Ileum (tissue), 1 donor: ENCODE data around the genes MMP17 and EP400.

DNA sequence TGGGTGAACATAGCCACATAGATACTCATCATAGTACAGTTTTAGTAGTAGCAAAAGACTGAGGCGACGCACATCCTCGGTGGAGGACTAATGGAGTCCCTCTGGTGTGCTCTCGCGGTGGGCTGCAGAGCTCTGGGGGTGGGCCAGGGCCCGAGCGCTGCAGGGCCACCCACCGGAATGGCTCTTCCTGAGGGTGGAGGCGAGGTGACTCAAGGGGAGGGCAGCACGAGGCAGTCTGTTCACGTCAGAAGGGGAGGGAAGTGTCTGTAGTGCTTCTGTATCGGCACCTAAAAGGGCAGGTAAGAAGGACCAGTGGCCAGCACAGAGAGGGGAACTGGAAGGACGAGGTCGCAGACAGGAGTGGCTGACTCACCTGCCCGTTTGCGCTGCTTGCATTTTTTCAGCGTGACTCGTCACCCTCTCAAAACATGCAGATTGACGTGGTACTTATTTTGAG is 26.1 kb downstream of the SFSWAP start:
- PRO-cap = no peak

GRCh38 chr12:131793006-131793423 is 35.2 kb upstream of the MMP17 start:
- PRO-cap = no peak

- PRO-cap = unidirectional peak, plus-strand start at chr12:131828393
Observed at GRCh38 chr12:131827947-131828484, at the start of gene MMP17. Gene MMP17, plus strand, starts transcription at chr12:131828393.

DNA sequence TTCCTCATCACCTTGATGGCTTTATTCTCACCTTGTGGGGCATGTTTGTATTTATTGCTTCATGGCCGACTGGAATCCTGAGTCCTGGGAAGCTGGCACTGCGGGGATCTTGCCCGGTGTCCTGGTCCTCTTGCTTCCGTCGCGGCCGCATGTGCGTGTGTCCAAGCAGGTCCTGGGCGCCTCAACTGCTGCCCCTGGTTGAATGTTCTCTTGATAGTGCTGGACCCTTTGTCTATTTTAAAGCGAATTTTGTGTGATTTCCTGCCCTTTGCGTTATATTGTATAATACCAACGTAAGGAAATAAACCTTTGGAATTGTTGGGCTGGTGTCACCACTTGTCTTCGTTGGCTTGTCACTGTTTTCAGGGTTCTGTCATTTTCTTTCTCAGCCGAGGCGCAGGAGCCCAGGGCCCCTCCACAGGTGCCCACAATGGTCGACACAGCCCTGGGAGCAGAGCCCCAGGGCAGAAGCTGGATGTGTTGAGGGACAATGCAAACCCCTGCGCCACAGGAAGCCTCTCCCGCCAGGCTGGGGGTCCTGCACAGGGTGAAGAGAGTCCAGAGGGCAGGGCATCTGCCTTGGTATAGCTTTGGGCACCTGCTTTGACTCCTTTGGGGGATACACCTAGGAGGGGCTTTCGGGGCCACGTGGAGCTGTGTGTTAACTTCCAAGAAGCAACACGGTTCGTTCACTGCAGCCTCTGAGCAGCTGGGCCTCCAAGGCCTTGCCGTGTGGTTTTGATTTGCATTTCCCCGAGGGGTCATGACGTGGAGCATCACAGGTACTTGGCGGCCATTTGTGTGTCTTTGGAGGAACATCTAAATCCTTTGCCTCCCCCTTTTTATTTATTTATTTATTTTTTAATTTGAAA is 6.0 kb upstream of the PUS1 start:
- PRO-cap = no peak

DNA sequence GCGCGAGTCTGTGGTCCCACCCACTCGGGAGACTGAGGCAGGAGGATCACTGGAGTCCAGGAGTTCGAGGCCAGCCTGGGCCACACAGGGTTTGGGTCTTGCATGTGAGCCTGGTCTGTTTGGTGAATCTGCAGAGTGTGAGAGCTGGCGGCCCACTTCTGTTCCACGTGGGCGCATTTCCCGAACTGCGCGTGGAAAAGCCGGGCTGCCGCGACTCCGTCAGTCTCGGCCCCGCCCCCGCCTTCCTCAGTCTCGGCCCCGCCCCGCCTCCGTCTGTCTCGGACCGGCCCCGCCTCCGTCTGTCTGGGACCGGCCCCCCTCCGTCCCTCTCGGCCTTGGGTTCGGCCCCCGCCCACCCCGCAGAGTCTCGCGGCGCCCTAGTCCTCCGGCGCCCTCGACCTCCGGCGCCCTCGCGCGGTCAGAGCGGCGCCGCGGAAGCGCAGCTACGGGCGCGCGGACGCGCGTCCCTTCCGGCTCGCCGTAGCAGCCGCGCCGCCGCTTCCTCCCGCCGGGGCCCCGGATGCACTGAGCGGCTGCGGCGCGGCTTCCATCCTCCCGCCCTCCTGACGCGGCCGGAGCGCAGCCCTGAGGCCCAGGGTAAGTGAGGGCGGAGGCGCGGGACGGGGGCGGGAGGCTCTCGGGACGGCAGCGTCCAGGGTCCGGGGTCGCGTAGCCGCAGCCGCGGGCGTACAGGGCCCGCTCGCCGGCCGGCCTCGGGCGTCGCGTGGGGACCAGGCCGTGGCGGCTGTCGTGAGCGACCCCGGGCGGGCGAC is at the start of gene EP400:
TSS of gene EP400 (plus strand) at position 503 of the 773 bp plus-strand sequence.
- PRO-cap = bidirectional peak, plus-strand start at position 616 of the sequence, minus-strand start at position 244 of the sequence

GRCh38 chr12:132029552-132030444 is 80.1 kb downstream of the EP400 start:
- PRO-cap = no peak

DNA sequence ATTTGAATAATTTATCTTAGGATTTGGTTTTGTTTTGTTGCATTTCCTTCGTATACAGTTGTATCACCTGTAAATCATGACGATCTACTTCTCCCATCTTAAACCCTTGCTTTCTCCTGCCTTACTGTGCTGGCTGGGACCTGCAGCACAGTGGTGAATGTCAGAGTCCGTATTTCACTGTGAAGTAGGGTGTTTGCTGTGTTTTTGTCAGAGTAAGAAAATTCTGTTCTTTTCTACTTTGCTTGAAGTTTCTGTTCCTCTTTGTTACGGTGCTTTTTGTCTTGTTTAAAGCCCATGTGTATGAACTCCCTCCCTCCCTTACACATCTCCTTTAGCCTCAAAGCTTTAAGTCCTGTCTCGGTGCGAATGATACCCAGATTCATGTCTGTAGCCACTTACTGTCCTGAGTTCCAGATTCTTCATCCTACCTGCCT is 73.2 kb downstream of the DDX51 start:
- PRO-cap = no peak

DNA sequence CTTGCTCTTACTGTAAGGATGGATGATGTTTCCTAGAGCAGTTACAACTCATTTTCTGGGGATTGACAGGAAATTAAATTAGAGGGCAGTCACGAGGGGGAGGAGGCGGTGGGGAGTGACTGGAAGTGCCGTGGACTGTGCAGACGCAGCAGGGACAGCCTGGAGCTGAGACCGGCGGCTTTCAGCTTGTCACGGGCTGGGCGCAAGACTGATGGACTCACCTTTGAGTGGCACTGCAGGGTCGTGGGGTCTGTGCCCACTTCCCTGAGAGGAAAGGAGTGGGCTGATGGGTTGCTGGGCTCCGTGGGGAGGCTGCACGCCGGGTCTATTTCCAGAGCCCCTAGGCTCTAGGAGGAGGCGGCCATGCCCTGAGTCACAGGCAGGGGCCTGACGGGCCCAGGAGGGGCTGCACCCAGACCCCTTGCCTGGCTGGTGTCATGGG is 32.9 kb downstream of the NOC4L start:
- PRO-cap = no peak

DNA sequence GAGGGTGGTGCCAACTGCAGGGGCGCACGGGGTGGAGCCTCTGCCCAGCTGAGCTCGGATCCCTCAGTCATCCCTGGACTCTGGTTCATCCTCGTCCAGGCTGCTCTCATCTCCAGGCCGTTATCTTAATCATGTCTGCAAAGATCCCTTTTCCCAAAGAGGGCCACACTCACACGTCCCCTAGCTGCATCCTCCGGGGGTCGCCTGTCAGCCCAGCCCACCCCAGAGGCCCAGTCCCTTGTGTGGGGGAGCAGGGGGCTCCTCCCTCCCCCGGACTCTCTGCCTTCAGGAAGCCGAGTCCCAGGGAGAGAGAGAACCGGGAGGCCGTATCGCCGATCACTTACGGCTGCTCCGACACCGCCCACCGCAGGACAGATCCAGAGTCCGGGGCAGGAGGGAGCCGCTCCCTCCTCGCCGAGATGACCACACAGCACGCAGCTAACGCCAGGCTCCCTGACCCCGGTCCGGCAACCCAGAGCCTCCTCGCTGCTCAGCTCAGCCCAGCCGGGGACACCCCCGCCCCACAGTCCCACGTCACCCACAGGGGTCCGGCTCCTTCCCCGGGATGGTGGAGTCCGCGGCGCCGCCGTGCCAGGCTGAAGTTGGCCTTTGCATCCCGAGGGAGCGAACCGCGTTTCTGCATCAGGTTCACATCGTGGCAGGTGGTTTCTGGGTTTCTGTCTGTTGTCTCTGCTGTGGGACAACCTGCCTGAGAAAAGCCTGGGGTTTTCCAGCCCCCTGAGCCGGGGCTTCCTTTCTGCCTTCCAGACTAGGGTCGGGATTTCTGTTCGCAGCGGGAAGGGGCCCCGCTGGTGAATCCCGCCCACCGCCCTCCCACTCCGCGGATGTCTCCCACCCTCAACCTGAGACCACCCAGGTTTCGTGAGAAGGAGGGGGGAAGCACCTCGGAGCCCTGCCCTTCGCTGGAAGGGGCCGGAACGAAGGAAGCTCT is 61.0 kb downstream of the NOC4L start:
- PRO-cap = no peak

- PRO-cap = no peak
Observed at GRCh38 chr12:132222410-132222906, 78.2 kb downstream of the NOC4L start.

DNA sequence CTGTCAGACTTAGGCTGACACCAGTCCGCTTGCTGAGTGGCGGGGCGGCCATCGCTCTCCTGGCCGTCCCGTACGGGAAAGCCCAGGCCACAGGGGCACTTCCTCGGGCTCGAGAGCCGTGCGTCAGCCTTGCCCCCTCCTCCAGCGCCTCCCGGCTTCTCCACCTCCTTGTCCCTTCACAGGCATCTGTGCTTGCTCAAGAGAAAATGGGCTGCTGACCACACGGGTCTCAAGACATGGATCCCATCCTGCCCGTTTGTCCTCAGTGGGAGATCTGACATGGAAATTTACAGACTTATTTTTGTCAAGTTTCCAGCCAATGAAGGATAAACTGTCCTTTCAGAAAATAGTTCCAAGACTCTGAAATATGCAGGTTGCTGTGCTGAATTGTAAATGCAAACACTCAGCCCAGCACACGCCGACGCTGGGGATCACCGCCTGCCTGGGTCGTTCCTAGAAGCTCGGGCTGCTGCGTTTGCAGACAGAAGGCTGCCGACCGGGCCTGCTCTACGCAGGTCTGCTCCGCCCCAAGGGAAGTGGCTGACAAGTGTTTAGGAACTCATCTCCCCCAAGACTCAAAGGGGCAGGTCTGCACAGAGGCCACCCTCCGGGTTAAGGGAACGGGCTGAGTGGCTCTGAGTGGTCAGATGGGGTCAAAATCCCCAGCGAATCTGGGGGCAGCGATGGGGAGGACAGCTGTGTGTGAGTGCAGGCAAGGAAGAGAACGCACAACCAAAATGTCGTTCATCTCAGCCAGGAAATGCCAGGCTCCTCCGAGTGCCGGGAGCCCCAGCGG is 6.3 kb downstream of the GALNT9 start:
- PRO-cap = no peak

DNA sequence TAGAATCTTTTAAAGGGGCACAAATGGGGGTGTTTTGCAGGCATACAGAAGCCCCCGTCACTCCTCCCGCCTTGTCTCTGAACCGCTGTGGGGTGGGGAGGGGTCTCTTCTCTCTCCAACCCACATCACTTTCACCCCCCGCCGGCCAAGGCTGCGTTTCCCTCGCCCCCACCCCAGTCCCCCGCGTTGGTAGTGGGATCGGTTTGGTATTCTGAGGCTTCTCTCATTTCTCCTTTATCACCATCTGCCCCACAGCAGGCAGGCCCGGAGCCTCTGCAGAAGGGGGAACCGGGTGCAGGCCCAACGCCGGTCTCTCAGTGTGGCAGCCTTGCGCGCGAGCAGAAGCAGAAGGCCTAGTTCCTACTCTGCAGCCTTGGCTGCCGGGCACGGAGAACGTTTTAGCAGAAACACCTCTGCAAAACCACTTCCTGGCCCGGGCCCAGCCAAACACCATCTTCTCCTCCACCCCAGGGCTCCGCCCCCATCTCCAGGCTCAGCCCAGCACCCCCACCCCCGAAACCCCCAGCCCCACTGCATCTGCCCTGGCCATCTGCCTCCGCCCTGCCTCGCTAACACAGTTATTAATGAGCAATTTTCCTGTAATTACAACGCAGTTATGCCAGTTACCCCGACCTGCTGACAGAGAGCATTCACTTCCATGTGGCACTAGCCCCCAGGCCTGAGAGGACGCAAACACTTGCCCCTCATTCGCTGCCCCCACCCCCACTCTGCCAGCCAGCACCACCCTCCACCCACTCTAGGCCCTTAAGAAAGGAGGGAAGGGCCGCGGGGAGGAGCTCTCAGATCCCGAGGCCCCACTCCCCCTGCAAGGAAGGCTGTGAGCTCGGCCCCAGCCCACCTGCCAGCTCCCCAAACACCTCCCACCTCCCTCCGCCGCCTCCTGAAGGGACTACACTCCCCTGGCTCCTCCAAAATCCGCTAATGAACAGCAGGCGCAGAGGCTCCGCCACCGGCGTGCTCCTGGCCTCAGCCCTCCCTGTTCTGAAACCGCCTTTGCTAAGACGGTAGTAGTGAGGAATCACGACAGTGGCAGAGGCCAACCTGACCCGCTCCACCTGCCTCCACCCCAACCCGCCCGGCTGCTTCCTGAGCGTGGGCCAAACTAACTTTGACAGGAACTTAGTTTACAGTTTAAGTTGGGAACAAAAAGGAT is 44.8 kb upstream of the FBRSL1 start:
- PRO-cap = no peak

- PRO-cap = no peak
Observed at GRCh38 chr12:132451150-132451646, 38.8 kb upstream of the FBRSL1 start.

GRCh38 chr12:132470828-132471447 is 19.0 kb upstream of the FBRSL1 start:
- PRO-cap = no peak

- PRO-cap = no peak
Observed at GRCh38 chr12:132511046-132511297, 21.0 kb downstream of the FBRSL1 start.

DNA sequence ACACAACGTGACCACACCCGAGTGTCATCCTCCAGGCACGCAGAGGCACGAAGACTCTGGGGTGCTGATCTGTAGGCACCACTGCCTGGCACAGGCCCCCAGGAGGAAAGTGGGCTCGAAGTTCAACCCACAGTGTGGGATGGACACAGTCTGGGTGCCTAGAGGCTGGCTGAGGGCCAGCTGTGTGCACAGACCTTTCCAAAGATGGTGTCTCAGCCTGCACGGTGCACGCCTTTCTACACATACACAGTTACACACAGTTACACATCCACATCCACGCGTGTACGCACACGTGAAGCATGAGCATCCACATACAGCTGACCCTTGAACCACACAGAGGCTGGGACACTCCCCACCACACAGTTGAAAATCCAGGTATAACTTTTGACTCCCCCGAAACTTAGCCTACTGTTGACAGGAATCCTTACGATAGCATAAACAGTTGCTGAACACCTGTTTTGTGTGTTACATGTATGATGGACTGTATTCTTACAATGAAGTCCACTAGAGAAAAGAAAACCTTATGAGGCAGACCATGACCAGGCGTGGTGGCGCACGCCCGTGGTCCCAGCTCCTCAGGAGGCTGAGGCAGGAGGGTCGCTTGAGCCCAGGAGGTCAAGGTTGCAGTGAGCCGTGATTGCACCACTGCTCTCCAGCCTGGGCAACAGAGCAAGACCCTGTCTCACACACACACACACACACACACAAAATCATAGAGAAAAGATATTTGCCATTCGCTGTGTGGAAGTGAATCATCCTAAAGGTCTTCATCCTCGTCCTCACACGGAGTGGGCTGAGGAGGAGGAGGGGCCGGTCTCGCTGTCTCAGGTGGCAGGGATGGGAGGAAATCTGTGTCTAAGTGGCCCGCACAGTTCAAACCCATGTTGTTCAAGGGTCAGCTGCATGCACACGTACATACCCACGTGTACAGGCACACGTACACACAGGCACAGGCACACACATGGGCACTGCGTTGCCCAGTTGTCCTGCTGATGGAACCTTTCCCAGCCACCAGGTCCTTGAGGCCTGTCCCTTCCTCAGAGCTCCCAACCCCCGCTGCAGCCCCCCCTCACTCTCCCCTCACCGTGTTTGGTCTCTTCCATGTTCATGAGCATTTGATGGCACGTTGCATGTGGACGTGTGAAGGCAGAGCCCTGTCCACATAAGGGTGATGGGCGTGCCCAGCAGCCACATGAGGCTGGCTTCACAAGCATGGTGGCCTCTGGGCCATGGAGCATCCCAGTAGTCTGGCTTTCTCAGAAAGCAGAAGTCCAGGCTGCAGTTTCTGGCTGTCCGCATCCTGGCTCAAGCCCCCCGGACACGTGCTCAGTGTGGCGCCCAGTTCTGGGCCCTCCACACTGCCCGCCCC is 32.2 kb downstream of the LRCOL1 start:
- PRO-cap = unidirectional peak, plus-strand start at position 207 of the sequence

DNA sequence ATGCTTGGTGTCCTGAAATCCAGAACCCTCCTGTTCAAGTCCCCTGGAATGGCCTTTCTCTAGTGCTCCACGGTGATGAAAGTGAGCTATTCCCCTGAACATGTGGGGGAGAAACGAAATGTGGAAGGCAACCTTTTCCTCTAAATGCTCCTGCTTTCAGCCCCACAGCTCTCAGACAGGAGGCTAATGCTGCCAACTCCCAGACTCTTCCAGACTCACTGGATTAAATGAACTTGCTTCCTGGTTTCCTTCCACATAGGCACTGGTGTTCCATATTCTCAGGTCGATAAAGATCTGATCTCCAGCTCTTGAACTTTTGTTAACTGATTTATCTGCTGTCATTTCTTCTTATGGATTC is 2.4 kb upstream of the PGAM5 start:
- PRO-cap = no peak

GRCh38 chr12:132782180-132782587 is 20.6 kb upstream of the ANKLE2 start:
- PRO-cap = no peak

- PRO-cap = no peak
Observed at GRCh38 chr12:132796449-132796926, 32.2 kb downstream of the GOLGA3 start.

DNA sequence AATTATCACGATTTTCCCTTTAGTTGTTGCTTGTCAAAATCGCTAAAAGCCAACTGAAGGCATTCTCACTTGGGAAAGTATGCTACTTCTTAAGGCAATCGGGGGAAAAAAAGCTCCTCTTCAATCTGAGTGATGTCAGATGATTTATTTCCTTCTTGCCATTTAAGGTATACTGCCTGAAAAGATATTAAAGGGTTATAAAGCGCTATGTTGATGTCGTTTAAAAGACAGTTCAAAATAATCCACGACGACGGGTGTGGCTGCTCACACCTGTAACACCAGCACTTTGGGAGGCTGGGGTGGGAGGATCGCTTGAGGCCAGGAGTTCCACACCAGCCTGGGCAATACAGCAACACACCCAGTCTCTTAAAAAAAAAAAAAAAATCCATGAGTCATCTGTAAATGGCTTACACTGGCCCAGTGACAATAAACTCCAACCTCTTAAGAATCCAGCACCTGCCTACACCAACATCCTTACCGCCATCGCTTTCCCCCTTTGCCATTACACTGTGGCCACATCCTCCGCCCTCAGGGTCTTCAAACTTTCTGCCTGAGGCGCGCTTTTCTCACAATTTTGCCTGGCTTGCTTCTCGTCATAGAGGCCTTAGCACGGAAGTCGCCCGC is 1.0 kb downstream of the GOLGA3 start:
- PRO-cap = unidirectional peak, plus-strand start at position 444 of the sequence